ENCODE measurements around the genes POLR2L and MOB2.

DNA sequence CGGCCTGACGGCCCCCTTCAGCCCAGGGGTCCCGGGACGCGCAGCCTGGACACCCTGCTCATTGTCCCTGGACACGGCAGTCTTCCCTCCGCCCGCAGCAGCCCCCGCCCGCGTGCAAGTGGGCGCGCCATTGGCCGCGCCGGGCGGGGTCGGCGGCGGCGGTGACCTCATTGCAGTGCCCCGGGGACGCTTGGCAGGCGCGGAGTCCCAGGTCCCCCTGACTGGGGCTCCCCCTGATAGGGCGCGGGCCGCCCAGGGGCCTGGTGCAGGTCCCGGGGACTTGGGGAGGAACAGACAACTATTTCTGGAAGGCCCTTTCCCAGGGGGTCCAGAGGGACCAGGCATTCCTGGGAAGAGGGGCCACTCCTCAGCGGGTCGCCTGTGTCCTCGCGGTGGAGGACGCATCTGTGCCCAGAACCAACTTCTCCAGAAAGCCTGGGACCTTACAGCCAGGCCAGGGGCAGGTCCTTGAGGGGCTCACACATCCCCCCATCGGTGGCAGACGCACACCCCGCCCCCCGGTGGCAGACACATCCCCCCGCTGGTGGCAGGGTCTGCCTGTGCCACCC, 640 bp downstream of the CD151 start:
- PRO-cap, result bidirectional peak, plus-strand start at position 170 of the sequence, minus-strand start at position 120 of the sequence
- RAMPAGE, long total RNA, 2 experiments, result no peak in any of the 2 experiments

DNA sequence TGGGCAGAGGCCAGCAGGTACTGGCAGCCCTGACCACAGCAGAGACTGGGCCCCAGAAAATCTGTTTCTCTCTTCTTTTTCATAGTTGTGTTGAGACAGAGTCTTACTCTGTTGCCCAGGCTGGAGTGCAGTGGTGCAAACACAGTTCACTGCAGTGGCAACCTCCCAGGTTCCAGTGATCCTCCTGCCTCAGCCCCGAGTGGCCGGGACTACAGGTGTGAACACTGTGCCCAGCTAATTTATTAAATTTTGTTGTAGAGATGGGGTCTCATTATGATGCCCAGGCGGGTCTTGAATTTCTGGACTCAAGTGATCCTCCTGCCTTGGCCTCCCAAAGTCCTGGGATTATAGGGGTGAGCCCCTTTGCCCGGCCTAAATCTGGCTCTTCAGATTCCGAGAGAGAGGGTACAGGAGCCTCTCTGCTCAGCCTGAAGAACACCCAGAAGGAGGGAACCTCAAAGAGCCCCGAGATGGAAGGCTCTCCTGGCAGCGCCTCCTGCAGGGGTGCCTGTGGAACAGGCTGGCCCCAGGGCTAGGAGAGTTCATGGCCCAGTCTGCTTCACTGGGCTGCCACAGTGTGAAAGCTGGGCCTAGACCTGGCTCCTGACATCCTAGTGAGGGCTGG, 2.6 kb downstream of the POLR2L start:
- PRO-cap, result no peak
- RAMPAGE, long total RNA, 2 experiments, result no peak in any of the 2 experiments

DNA sequence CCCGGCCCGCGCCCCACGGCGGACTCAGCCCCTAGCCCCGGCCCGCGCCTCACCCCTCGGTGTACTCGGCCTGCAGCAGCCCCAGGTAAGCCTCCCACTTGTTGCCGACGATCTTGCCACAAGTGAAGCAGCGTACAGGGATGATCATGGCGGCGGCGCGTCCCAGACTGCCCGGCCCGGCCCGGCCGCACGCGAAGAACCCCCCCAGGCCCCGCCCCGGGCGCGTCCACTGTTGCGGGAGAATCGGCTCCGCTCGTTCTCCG, at the start of gene POLR2L:
POLR2L (minus strand) TSS at position 169 of the 263 bp plus-strand sequence.
- PRO-cap, result bidirectional peak, plus-strand start outside the sequence, minus-strand start at position 169 of the sequence
- RAMPAGE, long total RNA, 2 experiments, result start-site peak on the minus strand in 1 of 2 experiments, centred at position 161 of the sequence, 1,790 reads per replicate

DNA sequence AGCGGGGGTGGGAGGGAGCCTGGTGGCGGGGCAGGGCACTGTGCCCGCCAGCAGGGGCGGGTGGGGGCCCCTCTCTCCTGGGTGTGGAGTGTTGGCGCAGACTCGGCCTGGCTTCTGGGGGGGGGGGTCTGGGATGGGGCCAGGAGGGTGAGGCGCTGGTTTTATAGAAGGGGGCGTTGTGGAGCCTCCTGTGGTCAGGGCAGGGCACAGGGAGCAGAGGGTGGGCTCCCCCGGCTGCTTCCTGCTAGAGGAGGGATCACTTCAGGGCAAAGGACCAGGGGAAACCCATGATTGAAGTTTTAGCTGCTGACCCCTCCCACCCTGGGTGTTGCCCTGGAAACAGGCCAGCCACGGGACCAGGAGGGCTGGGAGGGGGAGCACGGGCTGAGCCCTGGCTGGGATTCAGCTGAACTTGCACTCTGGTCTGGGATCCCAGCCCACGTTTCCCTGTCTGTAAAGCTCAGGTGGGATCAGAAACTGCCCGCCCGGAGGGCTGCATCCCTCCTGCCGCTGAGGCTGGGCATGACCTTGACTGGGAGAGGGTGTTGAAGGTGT, 2.0 kb downstream of the TSPAN4 start:
- PRO-cap, result bidirectional peak, plus-strand start at position 405 of the sequence, minus-strand start at position 246 of the sequence
- RAMPAGE, long total RNA, 2 experiments, result no peak in any of the 2 experiments

- PRO-cap, result no peak
- RAMPAGE, long total RNA, 2 experiments, result no peak in any of the 2 experiments
Observed at GRCh38 chr11:1011649-1012984, 24.4 kb downstream of the MUC6 start.

DNA sequence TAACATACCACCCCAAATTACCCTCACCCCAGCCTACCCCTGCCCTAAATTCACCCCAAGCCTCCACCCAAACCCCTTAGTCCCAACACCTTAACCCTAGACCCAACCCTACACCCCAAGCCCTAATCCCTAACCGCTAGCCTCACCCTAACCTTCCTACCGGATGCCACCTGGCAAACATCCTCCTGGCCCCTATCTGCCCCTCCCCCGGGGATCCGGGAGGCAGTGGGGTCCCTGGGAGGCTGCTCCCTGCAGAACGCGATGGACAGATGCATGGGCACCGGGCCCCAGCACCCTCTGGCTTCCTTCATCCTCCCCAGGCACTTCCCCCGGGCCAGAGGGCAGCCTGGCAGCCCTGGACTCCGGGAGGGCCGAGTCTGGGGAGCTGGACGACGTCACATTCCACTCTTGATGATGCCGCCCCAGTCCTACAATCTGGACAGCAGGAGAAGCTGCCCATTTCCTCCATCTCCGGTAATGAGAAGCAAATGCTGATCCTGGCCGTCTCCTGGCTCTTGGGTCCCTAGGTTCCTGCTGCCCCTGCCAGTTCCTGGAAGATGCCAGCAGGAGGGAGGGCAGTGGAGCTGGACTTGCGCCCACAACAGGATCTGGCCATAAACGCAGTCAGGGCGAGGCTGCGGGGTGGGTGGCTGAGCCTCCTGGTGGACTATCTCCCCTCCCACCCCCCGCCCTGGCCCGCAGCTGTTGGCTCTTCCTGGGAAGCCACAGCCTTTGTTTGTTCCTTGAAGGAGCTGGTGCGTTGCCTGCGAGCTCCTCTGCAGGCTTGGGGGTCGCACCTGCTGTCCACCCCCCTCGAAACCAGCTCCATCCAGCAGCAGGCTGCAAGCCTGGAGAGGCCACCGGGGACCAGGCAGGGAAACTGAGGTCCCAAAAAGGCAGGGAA, 17.7 kb upstream of the MUC6 start:
- PRO-cap, result no peak
- RAMPAGE, long total RNA, 2 experiments, result no peak in any of the 2 experiments

DNA sequence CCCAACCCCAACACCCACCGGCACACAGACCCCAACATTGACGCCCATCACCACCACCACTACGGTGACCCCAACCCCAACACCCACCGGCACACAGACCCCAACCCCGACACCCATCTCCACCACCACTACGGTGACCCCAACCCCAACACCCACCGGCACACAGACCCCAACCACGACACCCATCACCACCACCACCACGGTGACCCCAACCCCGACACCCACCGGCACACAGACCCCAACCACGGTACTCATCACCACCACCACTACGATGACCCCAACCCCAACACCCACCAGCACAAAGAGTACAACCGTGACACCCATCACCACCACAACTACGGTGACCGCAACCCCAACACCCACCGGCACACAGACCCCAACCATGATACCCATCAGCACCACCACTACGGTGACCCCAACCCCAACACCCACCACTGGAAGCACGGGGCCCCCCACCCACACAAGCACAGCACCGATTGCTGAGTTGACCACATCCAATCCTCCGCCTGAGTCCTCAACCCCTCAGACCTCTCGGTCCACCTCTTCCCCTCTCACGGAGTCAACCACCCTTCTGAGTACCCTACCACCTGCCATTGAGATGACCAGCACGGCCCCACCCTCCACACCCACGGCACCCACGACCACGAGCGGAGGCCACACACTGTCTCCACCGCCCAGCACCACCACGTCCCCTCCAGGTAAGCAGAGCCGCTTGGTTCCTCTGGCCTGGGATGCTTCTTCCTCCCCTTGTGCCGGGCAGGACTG, 58.2 kb upstream of the MUC5AC start:
- PRO-cap, result no peak
- RAMPAGE, long total RNA, 2 experiments, result no peak in any of the 2 experiments

DNA sequence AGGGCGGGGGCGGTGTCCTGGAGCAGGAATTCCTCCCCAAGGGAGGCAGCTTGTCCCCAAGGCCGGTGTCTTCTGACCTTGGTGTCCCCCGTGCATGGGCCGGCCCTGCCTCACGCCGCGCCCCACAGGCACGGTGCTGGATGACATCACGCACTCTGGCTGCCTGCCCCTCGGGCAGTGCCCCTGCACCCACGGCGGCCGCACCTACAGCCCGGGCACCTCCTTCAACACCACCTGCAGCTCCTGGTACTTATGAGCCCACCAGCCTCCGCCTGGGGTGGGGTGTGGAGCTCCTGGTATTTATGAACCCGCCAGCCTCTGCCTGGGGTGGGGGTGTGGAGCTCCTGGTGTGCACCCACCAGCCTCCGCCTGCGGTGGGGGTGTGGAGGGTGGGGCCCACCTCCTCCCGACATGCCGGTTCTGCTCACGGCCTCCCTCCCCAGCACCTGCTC, 6.7 kb downstream of the MUC5B start:
- PRO-cap, result no peak
- RAMPAGE, long total RNA, 2 experiments, result no peak in any of the 2 experiments

- PRO-cap, result no peak
- RAMPAGE, long total RNA, 2 experiments, result no peak in any of the 2 experiments
Observed at GRCh38 chr11:1231207-1231955, 8.5 kb downstream of the MUC5B start.

GRCh38 chr11:1299600-1300485, 9.6 kb downstream of the TOLLIP start:
- PRO-cap, result no peak
- RAMPAGE, long total RNA, 2 experiments, result no peak in any of the 2 experiments

- PRO-cap, result no peak
- RAMPAGE, long total RNA, 2 experiments, result no peak in any of the 2 experiments
Observed at GRCh38 chr11:1302313-1303164, 6.9 kb downstream of the TOLLIP start.

DNA sequence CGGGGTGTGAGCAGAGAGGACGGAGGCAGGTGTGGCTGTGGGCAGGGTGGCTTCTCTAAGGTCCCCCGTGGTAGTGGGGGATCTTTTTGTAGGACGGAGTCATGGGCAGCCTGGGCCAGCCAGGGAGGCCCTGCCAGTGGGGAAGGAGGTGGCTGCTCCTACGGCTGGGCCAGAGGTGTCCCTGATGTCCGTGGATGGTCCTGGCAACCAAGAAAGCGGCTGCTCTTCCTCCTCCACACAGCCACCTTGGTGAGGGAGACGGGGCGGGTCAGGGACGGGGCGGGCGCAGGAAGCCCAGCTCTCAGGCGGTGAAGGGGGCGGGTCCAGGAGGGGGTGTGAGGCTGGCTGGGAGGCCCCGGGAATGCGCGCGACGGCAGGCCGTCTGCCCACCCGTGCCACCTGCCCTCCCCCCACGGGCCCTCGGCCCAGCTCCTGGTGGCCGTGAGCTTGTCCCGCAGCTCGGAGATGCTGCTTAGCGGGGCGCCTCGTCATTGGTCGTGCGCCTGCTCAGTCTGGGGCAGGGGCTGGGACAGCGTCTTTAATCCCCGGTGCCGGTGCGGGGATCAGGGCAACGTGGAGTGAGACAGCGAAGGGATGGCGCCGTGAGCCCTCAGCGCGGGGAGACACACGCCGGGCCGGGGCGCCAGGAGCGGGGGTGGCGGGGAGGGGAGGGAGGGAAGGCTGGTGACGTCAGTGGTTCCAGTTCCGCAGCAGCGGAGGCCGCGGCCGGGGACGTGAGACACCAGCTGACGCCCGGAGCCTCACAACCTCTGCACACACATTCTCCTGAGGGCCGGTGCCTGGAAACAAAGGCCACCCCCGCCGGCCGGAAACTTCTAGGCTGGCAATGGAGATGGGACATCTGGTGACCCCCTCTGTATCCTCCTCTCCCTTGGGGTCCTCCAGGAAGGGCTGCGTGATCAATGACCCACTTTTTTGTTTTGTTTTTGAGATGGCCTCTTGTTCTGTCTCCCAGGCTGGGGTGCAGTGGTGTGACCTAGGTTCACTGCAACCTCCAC, 6.7 kb upstream of the BRSK2 start:
- PRO-cap, result bidirectional peak, plus-strand start at position 336 of the sequence, minus-strand start at position 248 of the sequence; unidirectional peak, plus-strand start at position 336 of the sequence; bidirectional peak, plus-strand start at position 738 of the sequence, minus-strand start at position 580 of the sequence
- RAMPAGE, long total RNA, 2 experiments, result no peak in any of the 2 experiments

DNA sequence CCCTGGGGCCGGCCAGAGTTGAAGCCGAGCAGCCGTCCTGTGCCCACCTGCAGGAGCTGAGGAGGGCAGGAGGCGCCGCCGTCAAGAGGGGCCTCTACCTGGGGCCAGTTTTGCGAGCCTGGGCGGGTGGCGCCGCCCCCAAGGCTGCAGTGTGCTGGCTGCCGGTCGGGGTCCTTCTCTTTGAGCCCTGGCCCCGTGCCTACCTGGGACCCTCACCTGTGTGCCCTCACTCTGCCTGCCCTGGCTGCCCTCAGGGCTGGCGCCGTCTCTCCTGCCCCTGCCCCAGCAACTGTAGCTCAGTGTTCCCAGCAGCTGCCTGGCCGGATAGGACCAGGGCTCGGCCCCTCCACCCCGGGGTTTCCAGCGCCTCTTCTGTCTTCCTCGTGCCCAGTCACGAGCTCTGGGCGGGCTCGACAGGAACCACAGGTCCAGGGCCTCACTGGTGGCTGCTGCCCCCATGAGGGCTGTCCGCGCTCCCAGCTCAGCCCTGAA, 38.3 kb downstream of the MOB2 start:
- PRO-cap, result no peak
- RAMPAGE, long total RNA, 2 experiments, result no peak in any of the 2 experiments

- PRO-cap, result no peak
- RAMPAGE, long total RNA, 2 experiments, result no peak in any of the 2 experiments
Observed at GRCh38 chr11:1461290-1461772, 25.2 kb downstream of the MOB2 start.

DNA sequence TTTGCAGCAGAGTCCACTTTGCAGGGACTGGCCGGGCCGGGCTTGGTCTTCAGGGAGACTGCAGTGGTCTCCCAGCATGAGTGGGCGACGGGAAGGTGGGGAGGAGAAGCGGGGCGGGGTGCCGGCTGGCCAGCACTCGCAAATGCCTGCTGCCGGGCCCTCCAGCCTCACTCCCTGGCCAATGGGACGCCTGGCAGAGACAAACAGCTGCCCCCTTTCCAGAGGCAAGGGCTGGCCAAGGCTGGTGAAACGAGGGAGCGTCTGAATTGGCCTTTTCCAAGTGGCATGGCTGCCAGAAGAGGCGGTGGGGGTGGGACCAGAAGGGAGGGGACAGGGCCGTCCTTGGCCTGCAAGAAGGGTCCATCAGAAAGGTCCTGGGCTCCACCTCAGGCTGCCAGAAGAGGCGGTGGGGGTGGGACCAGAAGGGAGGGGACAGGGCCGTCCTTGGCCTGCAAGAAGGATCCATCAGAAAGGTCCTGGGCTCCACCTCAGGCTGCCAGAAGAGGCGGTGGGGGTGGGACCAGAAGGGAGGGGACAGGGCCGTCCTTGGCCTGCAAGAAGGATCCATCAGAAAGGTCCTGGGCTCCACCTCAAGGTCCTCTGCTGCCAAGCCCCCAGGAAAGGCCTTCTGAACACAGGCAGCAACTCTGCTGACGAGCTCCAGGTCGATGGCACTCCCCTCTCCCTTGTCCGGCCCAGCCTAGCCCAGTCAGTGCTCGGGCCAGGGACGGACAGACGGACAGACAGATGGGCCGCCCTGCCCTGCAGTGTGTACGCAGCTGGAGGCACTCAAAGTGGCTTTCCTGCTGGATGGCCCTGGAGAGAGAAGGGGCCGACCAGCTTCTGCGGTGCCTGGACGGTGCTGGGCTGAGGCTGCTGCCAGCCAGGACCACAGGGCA, at the start of gene MOB2:
MOB2 (minus strand) TSS at position 301 of the 899 bp plus-strand sequence.
- PRO-cap, result unidirectional peak, minus-strand start at position 291 of the sequence
- RAMPAGE, long total RNA, 2 experiments, result no peak in any of the 2 experiments

DNA sequence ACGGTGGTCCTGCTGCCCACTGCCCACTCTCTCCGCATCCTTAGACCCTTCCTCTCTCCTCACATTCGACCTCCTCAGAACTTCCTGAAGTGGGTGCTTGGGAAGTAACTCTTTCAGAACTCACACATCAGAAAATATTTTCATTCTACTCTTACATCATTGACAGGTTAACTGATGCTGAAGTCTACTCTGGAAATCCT, 25.7 kb upstream of the MOB2 start:
- PRO-cap, result no peak
- RAMPAGE, long total RNA, 2 experiments, result no peak in any of the 2 experiments

DNA sequence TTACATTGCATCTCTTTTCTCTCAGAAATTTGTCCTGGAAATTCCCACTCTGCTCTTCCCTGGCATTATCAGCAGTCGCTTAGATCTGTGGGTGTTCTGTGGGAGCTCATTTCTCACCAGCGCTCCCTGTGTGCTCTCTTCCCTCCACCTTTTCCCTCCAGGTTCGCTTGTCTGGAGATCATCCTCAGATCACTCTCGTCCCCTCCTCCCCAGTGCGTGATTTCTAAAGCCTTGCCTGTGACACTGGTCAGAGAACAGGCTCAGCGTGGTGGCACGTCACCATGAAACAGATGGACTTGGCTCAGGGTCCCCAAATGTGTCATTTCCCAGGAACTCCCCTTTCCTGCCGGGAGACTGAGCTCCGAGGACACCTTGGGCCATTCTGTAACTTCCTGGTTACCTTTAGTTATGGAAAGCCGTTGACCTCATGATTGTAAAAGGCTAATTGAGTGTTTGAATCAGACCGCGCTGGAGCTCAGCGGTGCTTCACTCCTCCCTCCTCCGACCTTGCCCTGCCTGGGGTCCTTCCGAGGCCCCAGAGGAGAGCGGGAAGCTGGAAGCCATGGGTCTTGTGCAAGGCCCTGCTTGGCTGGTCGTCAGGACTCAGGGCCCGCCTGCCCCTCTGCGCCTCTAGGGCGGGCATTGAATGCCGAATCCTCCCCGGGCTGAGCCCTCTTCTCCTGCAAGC, 1.6 kb downstream of the KRTAP5-2 start:
- PRO-cap, result no peak
- RAMPAGE, long total RNA, 2 experiments, result no peak in any of the 2 experiments

- PRO-cap, result no peak
- RAMPAGE, long total RNA, 2 experiments, result no peak in any of the 2 experiments
Observed at GRCh38 chr11:1674341-1675282, 22.4 kb upstream of the KRTAP5-6 start.

DNA sequence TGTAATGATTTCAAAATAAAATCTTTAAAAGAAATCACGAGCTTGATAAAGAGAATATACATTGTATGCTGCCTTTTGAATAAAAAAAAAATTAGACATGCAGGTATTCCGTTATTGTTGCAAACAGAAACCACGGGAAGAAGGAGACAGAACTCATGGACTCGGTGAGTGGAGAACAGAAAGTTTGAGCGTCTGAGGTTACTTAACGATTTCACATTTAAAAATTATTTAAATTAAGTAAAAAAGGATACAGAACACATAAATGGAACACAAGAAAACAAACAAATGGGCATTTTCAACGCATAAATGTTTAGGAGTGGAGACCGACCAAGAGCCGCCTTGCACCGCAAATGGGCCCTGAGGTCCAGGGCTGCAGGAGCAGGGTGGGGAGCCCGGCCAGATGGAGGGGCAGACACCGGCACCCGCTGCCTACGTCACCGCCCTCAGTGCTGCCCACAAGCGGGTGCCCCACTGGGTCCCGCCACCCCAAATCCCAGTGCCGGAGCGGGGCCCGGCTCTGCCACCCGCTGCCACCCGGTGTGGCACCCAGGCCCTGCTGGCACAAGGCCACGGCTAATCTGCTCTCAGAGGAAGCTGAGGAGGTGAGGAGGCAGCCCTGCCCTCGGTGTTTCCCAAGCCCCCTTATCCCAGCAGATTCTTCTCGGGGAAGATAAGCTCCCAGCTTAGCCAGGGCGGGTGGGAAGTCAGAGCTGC, 13.9 kb upstream of the KRTAP5-6 start:
- PRO-cap, result no peak
- RAMPAGE, long total RNA, 2 experiments, result no peak in any of the 2 experiments

DNA sequence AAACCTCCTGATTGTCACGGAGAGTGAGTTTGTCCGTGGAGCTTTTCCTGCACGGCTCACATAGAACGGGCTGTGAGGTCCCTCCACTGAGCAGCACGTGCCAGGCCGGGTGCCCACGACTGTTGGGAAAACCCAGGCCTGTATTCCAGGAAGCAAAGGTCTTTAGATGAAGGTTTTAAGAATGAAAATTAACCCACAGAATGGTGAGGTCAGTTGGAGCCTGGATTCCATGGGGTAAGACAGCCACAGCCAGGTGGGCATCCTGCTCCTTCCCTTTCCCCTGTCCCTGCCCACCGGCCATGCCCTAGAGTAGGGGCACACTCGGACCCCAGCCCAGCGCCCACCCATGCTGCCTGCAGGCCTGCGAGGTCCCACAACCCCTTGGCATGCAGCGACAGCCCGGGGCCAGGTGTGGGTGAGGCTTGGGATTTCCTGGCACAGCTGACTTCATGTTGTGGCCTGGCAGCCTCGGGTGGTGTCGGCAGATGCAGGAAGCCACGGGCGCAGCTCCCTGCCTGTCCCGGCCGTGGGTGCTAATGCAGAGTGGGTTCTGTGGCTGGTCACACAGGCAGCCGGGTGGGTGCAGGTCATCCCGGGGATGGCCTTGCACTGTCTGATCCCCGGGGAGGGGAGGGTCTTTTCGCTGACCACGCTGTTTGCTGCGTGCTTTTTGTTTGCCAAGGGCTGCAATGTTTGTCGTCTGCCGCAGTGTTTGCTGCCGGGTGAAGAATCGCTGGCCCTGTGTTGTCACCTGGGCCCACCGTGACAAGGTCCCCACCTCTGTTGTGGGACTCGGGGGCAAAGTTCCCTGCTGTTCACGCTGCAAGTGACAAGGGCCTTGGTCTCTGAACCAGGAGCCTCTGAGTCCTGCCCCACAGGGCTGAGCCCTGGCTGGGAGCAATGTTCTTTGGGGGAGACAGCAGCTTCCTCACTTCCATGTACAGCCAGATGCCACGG, 7.4 kb upstream of the KRTAP5-6 start:
- PRO-cap, result no peak
- RAMPAGE, long total RNA, 2 experiments, result no peak in any of the 2 experiments